Colon Carcinoma Metastatic in the Brain (tissue), 2 donors: ENCODE measurements around the genes SLC23A1, UBE2D2 and NRG2.

DNA sequence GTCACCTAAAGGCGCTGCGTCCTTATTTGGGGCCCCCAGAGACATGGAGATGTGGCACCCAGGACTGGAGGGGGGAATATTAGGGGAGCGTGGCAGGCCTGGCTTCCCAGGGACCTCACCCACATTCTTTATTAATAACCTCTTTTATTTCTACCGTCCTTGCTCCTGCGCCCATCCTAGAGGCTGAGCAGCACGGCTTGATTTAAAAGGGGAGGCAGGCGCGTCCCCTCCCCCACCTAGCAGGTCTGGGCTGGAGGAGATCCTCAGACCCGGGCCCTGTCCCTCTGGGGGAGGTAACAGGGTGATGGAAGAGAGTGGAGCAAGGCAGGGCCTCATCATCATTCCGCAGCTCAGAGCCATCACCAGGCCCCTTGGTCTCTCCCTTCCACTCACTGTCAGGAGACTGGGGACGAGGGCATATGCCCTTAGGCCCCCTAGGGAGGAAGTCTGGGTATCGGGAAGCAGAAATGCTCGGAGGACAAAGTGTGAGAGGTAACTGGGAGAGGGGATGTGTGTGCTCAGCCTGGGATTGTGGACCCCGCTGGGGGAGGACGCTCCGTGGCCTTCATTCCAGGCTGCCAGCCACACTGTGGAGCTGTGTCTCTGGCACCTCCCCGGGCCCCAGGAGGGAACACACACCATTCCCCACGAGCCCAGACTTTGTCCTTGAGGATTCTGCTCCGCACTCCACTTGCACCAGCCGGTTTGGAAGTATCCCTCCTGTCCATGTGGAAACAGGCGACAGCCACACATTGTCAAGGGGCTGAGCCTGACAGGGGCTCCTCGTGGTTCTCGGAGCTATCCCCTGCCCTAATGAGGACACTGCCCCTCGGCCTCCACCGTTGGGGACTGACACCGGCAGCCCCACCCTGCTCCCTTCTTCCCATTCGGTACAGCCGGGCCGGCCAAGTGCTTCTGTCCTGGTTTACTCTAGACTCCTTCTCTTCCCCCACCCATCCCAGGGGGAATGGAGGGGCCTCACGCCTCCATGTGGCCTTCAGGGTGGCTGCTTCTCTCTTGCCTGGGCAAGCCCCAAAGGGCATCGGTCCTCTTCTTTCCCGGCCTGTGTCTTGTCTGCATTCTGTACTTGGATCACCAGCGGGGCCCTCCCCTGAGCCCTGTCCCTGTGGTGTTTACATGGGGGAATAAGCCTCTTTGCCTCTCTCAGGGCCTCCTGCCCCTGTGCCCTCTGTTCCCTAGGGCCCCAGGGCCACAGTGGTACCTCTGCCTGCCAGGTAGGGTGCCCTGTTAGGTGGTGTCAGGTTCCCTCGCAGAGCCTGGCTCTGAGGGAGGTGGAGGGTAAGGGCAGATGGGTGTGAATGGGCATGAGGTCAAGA lies 946 bp downstream of the REEP2 start:
- PRO-cap, 2 experiments, result no peak in any of the 2 experiments

DNA sequence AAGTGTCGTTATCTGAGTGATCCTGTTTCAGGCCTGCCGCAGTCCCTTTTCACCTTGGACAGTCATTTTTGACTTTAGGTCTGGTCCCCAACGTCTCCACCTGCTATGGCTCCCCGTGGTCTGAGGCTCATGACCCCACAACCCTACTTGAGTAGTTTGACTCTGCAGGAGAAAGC lies 27.4 kb downstream of the EGR1 start:
- PRO-cap, 2 experiments, result no peak in any of the 2 experiments

DNA sequence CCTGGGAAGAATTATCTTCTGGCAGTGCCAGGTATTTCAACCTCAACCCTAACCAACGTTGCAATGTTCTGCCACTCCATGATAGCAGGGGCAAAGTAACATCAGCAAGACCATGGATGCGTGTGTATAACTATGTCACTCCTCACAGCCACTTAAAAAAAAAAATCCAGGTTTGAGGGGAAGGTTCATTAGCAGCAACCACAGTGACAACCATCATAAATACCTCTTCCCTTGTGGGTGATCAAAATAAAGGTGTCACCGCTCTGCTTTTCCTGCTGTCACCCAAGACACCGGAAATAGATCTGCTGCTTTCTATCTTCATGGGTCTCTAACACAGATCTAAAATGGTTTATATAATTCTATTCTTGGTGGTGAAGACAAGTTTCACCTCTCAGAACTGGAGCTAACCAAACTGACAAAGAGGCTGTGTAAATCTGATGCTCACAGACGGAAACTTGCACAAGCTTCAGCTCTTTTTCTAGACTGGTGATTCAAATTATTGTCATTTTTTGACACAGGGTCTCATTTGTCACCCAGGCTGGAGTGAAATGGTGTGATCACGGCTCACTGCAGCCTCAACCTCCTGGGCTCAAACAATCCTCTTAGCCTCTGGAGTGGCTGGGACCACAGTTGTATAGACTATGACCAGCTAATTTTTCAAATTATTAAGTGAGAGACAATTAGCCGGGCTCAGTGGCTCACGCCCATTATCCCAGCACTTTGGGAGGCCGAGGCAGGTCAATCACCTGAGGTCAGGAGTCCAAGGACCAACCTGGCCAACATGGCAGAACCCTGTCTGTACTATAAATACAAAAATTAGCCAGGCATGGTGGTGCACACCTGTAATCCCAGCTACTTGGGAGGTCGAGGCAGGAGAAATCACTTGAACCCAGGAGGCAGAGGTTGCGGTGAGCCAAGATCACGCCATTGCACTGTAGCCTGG lies 9.7 kb downstream of the HSPA9 start:
- PRO-cap, 2 experiments, result no peak in any of the 2 experiments

DNA sequence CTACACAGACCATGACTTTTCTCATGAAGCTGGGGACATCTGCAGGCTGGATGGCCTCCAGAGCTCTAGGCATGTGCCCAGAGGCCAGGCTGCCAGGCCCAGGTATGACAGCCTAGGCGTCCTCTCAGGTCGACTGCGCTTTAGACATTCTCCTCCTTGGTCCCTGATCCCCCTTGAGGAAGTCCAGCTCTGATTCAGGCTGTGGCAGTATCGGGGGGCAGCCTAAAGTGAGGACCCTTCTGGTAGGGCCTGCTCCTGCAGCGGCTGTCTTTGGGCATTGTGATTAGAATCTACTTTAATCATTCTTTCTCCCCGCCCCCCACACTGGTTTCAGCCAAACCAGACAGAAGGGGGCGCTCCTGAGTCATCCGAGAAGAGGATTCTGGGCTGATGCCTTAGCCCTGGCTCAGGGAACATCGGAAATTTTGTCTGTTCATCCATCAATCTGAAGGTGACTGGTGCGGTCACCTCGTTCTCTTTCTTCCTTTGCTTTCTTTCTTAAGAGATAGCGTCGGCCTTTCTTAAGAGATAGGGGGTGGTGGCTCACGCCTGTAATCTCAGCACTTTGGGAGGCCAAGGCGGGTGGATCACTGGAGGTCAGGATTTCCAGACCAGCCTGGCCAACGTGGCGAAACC lies 66.6 kb upstream of the HSPA9 start:
- PRO-cap, 2 experiments, result no peak in any of the 2 experiments

GRCh38 chr5:138666726-138667194 lies 86.5 kb upstream of the CTNNA1 start:
- PRO-cap, 2 experiments, result no peak in any of the 2 experiments

DNA sequence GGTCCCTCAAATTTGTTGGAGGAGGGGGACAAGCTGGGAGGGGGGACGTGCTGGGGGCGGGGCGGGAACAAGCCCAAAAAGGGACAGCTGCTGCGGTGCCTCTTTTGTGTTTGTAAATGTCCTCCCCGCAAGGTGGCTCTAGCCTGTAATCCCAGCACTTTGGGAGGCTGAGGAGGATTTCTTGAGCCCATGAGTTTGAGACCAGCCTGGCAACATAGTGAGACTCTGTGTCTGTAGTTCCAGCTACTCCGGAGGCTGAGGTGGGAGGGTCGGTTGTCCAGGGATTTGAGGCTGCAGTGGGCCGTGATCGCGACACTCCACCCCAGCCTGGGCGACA lies 921 bp upstream of the CTNNA1 start:
- PRO-cap, 2 experiments, result no peak in any of the 2 experiments

DNA sequence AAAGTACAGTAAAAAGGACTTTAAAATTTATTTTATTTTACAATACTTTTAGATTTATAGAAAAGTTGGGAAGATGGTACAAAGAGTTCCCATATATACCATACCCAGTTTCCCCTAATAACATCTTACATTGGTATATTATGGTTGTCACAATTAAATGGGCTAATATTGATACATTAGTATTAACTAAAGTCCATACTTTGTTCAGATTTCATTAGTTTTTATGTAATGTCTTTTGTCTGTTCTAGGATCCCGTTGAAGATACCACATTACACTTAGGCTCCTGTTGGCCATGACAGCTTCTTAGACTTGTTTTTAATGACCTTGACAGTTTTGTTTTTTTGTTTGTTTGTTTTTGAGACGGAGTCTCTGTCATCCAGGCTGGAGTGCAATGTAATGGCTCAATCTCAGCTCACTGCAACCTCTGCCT lies 11.0 kb upstream of the MATR3 start:
- PRO-cap, 2 experiments, result no peak in any of the 2 experiments

GRCh38 chr5:139297526-139298083 lies 4.1 kb downstream of the MATR3 start:
- PRO-cap, 2 experiments, result no peak in any of the 2 experiments

GRCh38 chr5:139363802-139364328 lies 19.2 kb downstream of the SLC23A1 start:
- PRO-cap, 2 experiments, result no peak in any of the 2 experiments

GRCh38 chr5:139383215-139383690 lies at the start of gene SLC23A1:
Gene SLC23A1 (minus strand): TSS chr5:139383297.
- PRO-cap, 2 experiments, result no peak in any of the 2 experiments

DNA sequence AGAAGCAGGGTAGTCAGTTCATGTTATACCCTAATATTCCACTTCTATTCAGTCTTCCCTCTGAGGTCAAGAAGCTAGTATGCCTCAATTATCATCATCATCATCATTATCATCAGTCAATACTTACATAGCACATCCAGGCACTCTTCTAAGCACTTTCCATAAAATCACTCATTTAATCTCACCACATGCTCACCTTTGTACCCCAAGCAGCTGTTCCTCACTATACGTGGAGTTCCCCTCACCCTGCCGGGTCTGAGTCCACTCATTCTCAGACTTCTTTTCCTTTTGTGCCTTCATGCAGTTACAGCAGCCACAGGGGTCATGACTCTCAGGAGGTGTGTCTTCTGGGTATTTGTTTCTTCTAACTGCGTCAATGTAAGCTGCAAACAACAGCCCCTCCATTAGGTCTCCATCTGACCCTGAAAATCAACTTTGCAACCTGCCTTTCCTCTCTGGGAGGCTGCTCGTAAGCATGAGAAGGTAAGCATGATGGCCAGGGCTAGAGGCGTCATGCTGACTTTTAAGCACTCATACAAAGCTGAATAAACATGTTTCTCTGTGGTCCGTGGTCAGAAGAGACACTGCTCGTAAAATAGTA lies 2.0 kb downstream of the DNAJC18 start:
- PRO-cap, 2 experiments, result no peak in any of the 2 experiments

DNA sequence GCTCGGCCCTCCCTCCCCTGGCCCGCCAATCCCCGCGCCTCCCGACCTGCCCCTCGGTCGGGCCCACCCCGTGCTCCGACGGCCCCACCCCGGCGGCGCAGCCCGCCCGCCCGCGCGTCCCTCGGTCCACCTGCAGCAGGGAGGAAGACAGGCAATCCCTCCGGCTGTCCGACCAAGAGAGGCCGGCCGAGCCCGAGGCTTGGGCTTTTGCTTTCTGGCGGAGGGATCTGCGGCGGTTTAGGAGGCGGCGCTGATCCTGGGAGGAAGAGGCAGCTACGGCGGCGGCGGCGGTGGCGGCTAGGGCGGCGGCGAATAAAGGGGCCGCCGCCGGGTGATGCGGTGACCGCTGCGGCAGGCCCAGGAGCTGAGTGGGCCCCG lies at the start of gene UBE2D2:
UBE2D2 (plus strand) TSS at position 81 of the 378 bp plus-strand sequence.
- PRO-cap, 2 experiments, result peak in 2 of 2 experiments; most common plus-strand start position 154 of the sequence (in 2)

DNA sequence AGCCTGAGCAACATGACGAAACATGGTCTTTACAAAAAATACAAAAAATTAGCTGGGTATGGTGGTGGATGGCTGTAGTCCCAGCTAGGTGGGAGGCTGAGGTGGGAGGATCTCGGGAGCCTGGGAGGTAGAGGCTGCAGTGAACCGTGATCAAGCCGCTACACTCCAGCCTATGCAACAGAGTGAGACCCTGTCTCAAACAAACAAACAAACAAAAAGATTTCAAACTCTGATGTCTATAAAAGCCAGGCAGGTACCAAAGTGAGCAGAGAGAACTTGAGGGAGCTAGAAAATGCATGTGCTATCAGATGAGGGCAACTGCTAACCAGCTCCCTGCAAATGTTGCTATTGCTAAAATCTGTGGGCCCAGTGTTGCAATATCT lies 5.3 kb downstream of the UBE2D2 start:
- PRO-cap, 2 experiments, result no peak in any of the 2 experiments

GRCh38 chr5:139639657-139640570 lies 8.2 kb upstream of the CXXC5 start:
- PRO-cap, 2 experiments, result no peak in any of the 2 experiments

DNA sequence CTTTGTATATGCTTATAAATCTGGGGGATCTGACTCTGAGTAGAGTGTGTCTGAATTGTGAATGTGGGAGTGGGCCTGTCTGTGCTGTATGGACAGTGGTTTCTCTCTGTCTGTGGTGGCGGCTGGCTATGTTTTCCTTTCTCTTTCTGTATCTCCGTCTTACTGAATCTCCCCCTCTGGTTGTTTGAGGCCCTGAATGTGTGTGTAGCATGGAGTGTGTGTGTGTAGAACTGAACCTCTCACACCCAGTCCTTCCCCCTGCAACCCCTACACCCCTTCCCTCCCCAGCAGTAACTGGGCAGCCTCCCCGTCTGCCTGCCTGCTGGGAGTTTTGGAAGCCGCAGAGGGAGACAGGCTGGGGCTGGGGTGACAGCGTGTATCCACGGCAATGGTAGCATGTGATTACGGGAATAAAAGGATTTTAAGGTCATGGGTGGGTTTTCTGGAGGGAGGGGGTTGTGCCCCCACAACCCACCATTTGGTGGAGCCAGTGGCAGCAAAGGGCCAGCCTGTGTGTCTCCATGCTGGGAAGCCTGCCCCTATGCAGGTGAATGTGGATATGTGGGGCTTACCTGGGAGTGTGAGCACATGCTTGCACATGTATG lies 4.8 kb downstream of the CXXC5 start:
- PRO-cap, 2 experiments, result no peak in any of the 2 experiments

DNA sequence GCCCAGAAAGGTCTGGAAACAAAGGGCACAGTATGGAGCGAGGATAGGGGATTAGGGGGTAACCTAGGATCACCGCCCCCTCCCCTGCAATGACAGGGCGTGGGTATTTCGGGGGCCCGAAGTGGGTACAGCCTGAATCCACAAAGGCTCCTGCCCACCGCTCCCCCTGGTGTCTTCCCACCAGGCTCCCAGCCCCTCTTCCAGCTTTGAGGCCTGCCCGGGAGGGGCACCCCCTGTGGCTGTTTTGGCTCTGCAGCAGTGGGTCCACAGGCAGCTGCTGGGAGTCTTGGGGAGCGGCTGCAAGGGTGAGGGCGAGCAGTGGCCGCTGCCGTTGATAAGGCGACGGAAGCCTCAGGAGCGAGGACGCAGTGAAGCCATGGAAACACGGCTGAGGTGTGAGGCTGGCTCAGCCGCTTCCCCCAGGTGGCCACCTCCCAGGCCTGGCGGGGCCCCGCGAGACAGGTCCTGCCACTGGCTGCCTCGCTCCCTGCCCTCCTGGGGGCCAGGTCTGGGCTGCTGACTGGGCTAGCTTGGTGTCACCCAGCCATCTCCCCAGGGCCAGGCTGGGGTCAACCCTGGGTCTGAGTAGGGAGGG lies 41.4 kb downstream of the CXXC5 start:
- PRO-cap, 2 experiments, result no peak in any of the 2 experiments

DNA sequence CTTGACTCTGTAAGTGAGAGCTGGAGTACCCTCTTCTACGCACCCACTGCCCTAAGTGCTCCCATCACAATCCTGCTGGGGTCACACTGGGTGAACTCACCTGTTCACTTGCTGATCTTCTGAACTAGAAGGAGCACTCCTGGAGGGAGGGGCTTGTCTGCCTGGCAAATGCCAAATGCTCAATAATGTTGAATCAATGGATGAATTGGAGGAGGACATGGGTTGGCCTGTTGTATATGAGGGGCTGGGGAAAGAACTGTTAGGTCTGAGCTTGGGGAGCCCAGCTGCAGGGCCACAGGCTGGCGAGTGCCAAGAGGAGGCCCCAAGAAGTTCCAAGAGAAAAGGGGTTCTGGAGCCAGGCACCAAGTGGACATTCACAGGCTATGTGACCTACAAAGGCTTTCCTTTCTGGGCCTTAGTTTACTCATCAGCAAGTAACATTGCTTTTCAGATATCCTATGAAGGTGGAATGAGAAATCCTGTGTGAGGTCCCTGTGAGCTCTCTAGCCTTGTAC lies 43.3 kb downstream of the CXXC5 start:
- PRO-cap, 2 experiments, result no peak in any of the 2 experiments

- PRO-cap, 2 experiments, result no peak in any of the 2 experiments
Measured at GRCh38 chr5:139697964-139698212, 49.7 kb downstream of the CXXC5 start.

- PRO-cap, 2 experiments, result no peak in any of the 2 experiments
Measured at GRCh38 chr5:139985535-139986235, 57.4 kb downstream of the NRG2 start.

DNA sequence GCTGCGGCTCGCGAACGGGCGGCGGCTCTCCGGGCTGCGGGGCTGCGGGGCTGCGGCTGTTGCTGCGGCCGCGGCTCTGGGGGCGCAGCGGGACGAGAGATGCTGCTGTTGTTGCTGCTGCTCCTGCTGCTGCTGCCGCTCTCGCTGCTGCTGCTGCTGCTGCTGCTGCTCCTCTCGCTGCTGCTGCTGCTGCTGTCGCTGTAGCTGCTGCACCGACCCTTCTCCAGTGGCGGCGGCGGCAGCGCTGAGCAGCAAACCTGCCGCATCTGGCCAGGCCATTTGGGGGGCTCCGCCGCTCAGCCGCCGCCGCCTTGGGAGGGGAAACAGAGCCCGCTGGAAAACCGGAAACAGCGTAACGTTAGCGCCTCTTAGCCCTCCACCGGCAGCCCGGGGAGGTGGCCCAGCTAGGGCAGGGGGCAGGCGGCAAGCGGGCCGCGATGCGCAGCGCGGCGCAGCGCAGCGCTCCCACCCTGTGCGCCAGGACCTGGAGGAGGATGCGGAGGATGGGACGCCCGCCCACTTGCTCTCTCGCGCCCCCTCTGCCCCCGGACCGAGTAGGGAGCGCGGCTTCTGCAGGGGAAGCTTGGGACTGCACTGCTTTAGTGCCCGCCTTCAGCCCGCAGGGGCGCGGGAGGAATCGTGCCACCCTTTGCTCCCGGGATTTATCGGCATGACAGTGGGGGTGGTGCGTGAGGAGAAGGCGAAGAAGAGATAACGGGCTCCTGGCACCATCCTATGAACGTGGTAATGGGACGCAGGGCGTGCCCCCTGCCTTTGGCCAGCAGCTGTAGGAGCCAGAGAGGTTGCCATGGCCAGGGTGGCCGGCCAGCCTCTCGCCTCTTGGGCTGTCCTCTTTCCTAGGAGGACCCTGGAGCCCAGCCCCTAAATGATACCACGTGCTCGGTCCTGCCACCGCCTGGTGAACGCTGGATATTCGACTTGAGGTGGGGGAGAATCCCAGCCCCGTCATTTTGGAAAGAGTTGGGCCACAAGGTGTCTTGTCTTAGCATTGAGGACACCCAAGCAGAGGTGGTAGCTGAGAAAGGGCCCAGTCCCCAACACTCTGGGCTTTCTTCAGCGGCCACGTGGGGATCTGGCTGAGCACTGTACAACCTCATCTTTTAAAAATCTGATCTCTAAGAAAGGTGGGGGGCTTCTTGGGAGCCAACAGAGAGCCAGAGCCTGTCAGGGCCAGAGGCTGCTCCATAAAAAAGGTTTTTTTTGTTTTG lies at the start of gene NRG2:
NRG2 (minus strand) TSS at position 496 of the 1,229 bp plus-strand sequence.
- PRO-cap, 2 experiments, result no peak in any of the 2 experiments